Measurements from ENCODE around the gene ALDH1L1.

GRCh38 chr3:125357075-125357675, 17.9 kb downstream of the ZNF148 start:
- RRBS: no CpG with 5 or more reads among the region's 50 CpGs

GRCh38 chr3:125375542-125375955, 424 bp upstream of the ZNF148 start:
- RRBS: 5% methylated on average over 3 of the region's 14 CpGs

DNA sequence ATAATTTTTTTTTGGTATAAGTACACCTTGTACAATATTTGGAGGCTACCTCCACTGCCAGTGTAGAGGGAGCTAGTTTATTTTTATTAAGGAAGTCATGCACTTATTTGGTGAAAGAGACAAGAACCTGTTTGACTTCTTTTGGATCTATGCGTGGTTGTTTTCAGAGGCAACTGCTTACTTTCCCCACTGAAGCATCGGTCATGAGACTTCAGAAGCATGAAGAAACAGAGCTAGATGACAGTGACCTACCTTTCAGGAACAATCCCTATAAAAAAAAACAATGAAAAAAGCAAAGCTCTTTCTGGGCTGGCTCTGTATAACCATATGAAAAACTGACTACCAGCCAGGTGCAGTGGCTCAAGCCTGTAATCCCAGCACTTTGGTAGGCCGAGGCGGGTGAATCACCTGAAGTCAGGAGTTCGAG, 20.0 kb upstream of the ZNF148 start:
- RRBS: no CpG with 5 or more reads among the region's 5 CpGs

DNA sequence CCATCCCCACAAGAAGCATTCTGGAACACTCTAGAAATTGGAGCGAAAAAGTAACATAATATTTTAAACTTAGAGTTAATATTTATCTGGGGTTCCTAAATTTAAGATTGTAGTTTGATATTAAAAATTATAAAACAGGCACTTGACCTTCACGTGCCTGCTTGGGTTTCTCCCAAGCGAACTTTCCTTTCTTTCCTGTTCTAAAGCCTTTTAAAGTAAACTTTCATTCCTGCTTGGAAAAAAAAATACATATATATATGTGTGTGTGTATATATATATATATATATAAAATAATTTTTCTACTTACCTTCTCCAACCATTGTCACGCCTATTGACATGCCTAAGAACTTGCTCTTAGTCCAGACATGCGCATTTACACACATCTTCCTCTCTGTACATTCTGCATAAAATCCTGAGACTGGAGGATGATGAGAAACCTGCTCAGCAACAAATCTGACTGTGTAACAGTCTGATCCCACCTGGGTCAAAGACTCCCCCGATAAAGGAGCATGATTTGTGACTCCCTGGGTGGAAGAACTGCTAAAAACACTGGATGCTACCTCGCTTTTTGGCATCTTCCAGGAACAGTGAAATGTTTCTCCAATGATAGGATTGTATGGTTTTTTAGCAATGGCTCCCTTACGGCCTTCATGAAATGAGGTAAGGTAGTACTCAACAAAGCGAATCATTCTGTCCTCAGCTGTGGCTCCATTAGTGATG, 32.0 kb upstream of the SNX4 start:
- RRBS: no CpG with 5 or more reads among the region's 9 CpGs

DNA sequence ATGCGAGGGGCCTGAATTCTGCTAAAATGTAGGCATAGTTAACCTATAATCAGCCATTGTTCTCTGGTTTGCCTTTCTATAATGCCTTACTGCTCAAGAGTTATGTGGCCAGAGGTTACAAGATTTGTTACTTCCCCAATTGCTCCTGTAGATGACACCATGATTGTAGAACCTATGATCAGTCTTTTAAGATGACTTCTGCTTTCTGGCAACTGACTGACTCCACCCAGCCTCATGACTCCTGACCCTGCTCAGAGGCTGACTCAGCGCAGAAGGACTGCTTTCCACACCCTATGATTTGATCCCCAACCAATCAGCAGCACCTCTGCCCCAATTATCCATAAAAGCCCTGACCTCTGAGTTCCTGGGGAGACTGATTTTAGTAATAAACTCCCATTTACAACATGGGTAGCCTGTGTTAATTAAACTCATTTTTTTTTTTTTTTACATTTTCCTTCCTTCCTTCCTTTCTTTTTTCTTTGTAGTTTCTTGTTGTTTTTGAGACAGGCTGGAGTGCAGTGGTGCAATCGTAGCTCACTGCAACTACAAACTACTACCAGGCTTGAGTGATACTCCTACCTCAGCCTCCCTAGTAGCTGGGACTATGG, 37.8 kb upstream of the OSBPL11 start:
- RRBS: no CpG with 5 or more reads among the region's 3 CpGs

DNA sequence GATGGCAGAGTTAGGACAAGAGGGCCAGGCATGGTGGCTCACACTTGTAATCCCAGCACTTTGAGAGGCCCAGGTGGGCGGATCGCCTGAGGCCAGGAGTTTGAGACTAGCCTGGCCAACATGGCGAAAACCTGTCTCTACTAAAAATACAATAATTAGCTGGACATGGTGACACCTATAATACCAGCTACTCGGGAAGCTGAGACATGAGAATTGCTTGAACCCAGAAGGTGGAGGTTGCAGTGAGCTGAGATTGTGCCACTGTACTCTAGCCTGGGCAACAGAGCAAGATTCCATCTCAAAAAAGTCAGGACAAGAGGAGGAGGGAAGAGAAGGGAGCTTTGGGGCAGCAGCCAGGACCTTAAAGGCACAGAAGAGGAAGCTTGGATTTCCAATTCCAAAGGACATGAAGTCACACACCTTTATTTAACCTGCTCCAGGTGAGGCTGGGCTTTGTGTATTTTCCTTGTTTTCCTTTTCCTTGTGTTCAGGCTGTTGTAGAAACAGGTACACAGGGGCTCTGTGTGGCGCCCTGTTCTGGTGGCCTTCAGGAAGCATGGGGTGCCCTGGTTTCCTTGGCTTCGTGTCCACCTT, 180.6 kb upstream of the OSBPL11 start:
- RRBS: no CpG with 5 or more reads among the region's 6 CpGs

GRCh38 chr3:125990226-125991174, 21.5 kb downstream of the ROPN1B start:
- RRBS: 1% methylated on average over 17 of the region's 57 CpGs

DNA sequence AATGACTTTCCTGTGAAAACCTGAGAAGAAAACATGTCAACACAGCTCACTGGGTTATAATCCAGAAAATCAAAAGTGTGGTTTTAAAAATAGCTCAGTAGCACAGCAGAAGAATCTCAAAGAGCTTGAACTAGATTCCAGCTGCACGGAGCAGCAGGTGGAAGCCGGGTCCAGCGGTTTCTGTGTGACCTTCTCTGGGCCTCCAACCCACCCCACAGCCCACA, 23.4 kb downstream of the SLC41A3 start:
- RRBS: no CpG with 5 or more reads among the region's 3 CpGs

DNA sequence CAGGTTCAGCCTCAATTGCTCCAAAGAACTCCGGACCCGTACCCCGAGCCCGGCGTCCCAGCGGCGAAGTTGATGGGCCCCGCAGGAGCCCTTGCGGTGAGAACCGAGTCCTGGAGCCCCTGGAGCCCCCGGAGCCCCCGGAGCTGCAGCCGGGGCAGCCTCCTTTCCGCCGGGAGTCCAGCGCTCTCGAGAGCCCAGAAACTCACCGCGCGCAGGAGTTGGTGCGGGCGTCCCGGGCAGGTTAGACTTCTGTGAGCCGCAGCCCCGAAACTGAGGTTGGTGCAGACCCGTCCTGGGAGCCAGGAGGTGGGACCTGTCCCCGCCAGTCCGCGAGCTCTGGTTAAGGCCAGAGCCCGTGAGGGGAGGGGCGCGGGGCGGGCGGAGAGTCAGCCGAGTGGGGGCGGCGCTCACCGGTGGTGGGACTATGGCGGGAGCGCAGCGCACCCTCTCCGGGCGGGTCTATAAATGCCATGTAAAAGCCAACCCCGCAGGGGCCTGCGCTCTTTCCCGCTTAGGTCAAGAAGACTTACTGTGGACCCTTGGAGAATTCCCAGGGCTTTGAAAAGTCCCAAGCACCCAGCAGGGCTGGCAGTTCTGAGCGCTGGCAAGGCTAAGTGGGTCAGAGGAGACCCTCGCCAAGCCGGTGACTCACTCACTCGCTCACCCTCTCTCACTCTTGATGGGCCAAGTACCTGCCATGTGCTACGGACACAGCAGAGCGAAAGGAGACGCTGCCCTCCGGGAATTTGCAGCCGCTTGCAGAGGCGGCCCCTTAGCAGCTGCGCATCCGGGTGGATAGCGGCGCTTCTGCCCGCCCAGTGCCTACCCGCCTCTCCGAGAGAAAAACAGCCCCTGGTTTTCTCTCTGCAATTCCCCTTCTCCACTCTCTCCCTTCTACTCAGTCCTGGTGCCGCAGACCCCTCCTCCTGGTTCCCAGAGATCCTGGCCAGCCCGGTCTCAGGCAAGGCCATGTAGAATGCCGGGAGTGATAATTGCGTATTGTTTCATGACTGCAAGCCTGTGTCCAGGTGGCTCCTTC, at the start of gene ALDH1L1:
Gene ALDH1L1 (minus strand): TSS at position 317 of the 1,039 bp plus-strand sequence.
- RRBS: 3% methylated on average over 27 of the region's 67 CpGs

- RRBS: no CpG with 5 or more reads among the region's 12 CpGs
Measured at GRCh38 chr3:126353573-126354733, 3.3 kb downstream of the KLF15 start.

GRCh38 chr3:126354734-126355199, 2.4 kb downstream of the KLF15 start:
- RRBS: no CpG with 5 or more reads among the region's 7 CpGs

DNA sequence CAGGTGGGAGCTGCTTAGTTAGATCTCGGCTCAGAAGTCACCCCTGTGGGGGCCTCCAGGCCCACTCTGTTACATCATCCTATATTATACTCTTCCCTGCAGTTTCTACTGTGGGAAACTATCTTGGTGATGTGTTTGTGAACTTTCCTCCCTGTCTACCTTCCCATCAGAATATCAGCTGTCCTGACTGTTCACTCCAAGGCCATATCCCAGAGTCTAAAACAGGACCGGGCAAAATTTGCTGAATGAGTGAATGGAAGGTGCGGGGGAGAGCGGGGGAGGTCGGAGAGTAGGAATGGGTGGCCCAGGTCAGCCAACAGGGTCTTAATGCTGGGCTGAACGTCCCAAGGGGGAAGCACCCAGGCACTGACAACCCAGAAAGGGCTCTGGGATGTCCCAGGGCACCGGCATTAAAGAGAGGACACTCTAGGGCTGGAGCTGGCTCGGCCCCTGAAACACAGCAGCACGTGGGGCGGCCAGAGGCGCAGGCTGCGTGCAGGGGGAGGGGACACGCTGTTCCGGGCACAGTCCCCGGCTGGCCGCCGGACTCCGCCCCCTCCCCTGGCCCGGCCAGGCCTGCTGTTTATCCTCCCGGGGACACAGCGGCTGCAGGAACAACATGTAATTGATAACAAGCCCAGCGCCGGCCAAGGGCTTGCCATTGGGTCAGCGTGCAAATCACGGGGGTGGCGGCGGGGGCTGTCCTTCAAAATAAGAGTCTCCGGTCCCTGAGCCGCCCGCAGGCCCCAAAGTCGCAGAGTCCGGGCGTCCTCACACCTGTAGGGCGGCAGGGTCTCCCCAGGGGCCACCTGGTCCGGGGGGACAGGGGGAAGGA, 1.5 kb downstream of the KLF15 start:
- RRBS: 2% methylated on average over 16 of the region's 35 CpGs

- RRBS: no CpG with 5 or more reads among the region's 7 CpGs
Measured at GRCh38 chr3:126365681-126366129, 8.5 kb upstream of the KLF15 start.

DNA sequence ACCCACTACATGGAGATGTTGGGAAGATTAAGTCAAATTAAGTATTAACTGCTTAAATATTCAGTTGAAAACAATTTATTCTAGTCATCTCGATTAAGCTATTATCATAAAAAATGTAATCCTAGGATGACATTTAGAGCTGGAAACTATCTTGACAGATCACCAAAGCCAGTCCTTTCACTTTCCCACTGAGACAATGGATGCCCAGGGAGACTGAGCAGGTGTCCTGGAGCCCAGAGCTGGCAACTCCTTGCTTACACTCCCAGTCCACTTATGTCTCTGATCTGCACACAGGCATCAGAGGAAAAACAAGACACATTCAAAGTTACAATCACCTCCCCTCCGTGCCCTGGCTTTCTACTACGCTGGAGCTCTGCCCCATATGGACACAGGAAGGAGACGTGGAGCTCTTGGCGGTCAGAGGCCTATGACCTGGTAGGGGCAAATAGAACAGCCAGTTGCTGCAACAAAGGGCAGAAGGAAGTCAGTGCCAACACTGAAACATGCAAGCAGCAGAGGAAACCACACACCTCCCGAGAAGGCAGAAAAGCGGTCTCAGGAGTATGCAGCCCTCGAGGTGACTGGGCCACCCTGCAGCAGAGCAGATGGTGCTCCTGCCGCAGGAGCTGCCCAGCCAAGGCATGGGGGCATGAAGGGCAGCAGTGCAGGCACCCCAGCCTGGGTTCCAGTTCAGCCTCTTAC, 8.9 kb downstream of the ZXDC start:
- RRBS: no CpG with 5 or more reads among the region's 9 CpGs

GRCh38 chr3:126468178-126468870, 7.4 kb downstream of the ZXDC start:
- RRBS: no CpG with 5 or more reads among the region's 12 CpGs

GRCh38 chr3:126476885-126477383, 1.2 kb upstream of the ZXDC start:
- RRBS: no CpG with 5 or more reads among the region's 13 CpGs

GRCh38 chr3:126599155-126599623, 40.5 kb upstream of the C3orf22 start:
- RRBS: no CpG with 5 or more reads among the region's 2 CpGs

DNA sequence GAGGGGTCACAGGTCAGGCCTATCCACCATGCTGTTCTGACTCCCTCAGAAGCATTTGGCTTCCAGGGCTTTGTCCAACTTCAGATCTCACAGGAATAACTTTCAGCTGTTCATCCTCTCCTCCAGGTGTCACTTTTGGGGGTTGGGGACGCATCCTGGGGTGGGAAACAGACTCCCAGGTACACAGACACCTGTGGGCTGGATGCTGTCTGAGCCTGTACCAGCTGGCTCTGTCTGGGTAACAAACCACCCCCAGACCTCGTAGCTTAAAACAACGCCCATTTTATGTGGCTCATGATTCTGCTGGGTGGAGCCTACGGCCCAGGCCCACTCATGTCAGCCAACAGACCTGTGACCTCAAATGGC, 21.3 kb upstream of the PLXNA1 start:
- RRBS: no CpG with 5 or more reads among the region's 4 CpGs

DNA sequence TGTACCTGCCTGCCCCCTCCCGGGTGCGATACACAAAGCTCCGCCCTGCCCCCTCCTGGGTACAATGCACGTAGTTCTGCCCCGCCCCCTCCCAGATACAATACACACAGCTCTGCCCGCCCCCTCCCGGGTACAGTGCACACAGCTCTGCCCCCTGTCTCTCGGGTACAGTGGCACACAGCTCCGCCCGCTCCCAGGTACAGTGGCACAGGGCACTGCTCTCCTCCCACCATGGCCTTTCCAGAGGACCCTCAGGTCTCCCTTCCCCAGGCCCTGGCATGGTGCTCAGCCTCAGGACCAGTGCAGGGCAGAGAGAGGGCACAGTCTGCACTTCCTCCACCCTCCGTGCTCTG, 16.6 kb upstream of the PRR20G start:
- RRBS: 52% methylated on average over 5 of the region's 11 CpGs

DNA sequence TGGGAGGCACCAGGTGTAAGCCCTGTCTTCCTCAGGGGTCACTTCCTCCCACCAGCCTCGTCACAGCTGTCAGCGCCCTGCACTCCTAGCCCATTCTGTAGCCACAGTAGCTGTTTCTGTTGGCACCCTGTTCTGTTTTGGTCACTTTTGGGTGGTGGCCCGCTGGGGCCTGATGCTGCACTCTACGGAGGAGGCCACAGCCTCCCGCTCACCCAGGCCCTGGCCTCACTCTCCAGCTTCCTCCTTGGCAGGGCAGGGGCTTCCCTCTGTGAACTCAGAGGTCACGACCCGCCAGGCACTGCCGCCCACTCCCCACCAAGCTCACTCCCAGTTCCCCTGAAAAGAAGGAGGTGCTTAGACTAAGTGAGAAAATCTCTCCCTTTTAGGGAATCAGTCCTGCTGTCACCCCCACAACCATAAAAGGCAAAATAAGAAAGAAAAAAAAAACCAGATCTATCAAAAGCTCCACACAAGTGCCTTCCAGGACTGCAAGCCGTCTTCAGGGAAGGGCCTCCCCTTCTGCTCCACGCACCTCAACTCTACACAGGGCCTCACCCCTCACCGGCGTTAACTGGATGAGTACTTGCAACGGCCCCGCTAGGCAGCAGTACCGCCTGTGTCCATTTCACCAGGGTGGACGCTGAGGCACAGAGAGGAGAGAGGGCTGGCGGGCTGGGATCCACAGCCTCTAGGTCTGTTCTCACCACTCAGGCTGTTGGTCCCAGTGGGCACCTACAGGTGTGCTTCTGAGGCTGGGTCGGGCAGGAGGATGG, 68.2 kb downstream of the MGLL start:
- RRBS: no CpG with 5 or more reads among the region's 18 CpGs

All from aortic smooth muscle cell (primary cell).